ENCODE measurements around the gene GNA12.

DNA sequence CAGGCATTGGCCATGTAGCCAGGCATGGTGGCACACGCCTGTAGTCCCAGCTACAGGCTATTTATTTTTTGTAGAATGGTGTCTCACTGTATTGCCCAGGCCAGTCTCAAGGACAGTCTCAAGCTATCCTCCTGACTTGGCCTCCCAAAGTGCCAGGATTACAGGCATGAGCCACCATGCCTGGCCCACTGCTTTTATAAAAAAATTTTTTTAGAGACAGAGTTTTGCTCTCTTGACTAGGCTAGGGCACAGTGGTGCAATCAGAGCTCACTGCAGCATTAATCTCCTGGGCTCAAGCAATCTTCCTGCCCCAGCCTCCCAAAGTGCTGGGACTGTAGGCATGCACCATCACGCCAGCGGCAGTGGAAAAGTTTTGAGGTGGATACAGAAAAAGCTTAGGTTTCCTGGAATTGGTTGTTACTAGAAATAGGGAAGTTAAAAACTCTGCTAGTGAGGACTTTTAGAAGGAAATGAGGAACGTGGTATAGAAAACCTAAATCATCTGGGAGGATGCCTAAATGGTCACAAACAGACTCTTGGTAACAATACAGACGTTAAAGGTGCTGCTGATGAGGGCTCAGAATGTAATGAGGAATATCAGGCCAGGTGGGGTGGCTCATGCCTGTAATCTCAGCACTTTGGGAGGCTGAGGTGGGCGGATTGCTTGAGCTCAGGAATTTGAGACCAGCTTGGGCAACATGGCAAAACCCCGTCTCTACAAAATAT lies 10.9 kb upstream of the SNX8 start:
- PRO-cap = no peak
- RRBS, 2 experiments = no CpG with 5 or more reads among the region's 7 CpGs

- PRO-cap = no peak
- RRBS, 2 experiments = no CpG with 5 or more reads among the region's 8 CpGs
These were observed 17.1 kb upstream of the GRIFIN start for GRCh38 chr7:2493244-2493759.

- PRO-cap = no peak
- RRBS, 2 experiments = no CpG with 5 or more reads among the region's 3 CpGs
These were observed 17.5 kb upstream of the GRIFIN start for GRCh38 chr7:2493760-2494039.

DNA sequence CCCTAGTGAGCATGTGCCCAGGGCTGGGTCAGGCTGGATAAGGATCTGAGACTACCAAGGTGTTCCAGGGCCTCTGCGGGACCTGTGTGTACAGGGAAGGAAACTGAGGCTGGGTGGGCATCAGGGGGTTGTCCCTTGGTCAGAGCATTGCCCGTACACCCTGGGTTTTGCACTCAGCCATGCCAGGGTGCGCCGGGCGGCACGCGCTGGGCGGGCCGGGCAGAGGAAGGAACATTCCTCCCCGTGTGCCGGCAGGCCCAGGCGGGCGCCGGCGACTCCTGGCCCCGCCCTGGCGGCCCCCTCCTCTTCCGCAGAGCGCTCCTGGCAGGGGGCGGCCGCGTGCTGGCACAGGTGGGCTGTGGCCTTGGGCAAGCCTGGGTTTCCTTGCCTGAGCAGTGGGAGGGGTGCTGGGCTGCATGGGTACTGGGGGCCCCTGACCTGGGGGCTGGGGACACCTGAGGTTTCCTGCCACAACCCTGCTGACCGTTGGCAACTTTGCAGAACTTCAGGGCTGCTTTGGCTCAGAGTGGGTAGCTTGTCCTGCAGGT lies 3.9 kb downstream of the LFNG start:
- PRO-cap = no peak
- RRBS, 2 experiments = no CpG with 5 or more reads among the region's 23 CpGs

DNA sequence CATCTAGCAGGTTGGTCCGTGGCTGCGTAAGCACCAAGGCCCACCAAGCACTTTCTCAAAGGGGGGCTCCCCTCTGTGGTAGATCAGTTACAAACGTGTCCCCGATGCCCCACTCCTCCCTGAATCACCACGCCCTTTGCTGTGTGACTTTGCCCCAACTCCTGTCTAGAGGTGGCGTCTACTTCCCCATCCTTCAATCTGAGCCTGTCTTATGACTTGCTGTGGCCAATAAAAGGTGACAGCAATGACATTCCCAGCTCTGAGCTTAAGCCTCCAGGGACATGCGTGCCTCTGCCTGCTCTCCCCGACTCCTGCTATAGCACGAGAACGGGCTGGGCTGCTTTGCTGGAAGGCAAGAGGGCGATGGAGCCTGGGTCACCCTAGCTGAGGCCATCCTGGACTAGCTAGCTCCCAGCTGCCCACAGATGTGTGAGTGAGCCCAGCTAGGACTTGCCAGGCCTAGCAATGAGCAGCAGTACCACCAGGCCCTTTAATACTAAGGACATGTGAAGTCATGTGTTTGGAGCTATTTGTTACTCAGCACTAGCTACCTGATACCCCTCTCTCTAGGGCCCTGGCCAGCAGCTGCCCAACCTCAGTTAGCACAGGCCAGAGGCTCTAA lies 12.8 kb downstream of the LFNG start:
- PRO-cap = no peak
- RRBS, 2 experiments = no CpG with 5 or more reads among the region's 11 CpGs

DNA sequence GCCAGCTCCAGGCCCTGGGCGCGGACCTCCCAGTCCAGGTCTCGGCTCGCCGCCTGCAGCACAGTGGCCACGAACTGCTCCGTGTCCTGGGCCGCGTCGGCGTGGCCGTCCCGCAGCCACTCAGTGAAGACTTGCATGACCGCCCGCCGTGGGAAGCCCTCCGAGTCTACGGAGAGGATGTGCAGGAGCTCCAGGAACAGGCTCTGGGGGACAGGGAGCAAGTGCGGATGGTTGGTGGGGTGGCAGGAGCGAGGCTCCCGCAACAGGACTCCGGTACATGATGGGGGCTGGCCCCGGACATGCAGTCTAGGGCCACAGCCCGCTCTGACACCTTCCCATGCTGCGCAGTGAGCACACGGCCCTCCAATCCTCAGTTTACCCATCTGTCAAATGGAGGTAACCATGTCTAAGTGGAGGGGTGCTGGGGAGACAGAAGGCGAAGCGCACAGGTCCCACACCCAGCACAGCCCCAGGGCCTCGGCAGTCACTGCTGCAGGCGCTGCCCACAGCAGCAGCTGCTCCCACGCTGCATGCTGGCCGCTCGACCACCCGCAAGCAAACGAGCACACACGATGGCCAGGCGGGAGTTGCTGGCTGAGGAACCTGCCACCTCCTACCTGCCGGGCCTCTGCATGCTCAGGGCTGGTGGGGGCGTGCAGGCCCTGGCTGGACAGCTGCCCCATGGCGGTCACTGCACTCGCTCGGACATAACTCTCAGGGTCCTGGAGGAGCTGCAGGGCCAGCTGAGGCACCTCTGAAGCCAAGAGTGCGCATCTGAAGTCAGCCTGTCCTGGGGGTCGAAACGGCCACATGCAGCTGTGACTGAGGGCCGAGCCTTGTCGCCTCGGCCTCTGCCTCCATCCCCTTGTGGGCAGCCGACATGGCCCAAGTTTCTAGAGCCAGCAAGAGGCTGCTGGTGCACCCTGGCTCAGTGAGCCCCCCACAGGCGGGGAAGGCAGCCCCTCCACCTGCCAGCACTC lies 16.5 kb downstream of the BRAT1 start:
- PRO-cap = no peak
- RRBS, 2 experiments = no CpG with 5 or more reads among the region's 50 CpGs

GRCh38 chr7:2633819-2634903 lies 2.4 kb downstream of the TTYH3 start:
- PRO-cap = no peak
- RRBS, 2 experiments = 21 to 32% methylated on average over 4 of the region's 31 CpGs

- PRO-cap = no peak
- RRBS, 2 experiments = 69 to 84% methylated on average over 7 of the region's 37 CpGs
These were observed 9.8 kb downstream of the TTYH3 start for GRCh38 chr7:2641344-2642165.

DNA sequence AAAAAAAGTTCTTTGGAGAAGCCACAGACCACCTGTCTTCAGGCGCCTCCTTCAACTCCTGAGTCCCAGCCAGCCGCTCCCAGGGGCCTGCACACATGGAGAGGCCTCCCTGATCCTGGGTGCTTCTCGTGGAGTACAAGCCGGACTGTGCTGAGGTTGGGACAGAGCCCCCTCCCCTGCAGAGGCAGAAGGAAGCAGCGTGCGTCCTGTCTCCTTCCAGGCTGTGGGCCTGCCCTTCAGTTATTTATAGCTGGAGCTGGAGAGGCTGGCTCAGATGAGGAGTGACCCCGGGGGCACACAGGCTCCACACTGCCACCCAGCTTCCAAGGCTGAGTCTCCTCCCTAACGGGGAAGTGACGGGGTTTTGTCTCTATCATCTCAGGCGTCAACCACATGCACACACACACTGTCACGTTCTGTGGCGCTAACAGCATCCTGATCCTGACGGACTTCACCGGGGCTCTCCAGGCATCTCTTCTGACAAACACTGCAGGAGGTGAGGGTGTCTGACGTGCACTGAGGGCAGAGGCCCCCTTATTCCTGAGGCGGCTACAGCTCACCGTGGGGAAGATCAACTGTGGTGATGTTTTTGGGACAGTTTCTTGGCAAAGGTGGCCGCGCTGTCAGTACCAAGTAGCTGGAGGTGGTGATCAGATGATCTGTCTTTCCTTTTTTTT lies 25.4 kb downstream of the AMZ1 start:
- PRO-cap = no peak
- RRBS, 2 experiments = no CpG with 5 or more reads among the region's 19 CpGs

GRCh38 chr7:2738216-2738715 lies 50.3 kb downstream of the AMZ1 start:
- PRO-cap = no peak
- RRBS, 2 experiments = no CpG with 5 or more reads among the region's 12 CpGs

DNA sequence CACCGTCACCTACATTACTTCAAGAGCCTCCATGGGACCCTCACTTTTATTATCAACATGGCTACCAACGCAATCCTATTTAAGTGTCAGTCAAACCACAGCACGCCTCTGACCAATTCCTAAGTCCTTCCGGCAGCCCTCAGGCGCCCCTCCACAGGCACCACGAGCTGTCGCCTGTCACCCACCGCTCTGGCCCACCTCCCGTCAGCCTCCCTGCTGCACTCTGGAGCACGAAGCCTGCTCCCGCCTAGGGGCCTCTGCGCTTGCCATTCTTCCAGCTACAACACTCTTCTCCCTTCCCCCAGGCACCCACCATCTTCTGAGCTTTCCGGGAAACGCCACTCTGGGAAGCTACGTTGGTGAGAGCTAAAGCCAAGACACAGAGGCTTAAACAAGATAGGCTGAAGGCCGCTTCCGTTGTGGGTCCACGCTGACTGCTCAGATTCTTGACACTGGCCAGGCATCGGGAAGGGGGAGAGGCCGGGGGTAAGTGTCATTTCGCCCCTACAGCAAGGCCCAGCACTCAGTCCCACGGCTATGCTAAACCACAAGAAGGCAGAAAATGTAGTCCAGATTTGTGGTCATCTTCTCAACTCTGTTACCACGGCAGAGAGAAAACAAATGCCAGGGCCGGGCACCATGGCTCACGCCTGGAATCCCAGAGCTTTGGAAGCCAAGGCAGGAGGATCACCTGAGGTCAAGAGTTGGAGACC lies 56.7 kb downstream of the GNA12 start:
- PRO-cap = no peak
- RRBS, 2 experiments = no CpG with 5 or more reads among the region's 25 CpGs

- PRO-cap = no peak
- RRBS, 2 experiments = no CpG with 5 or more reads among the region's 16 CpGs
These were observed 47.7 kb downstream of the GNA12 start for GRCh38 chr7:2796144-2797161.

DNA sequence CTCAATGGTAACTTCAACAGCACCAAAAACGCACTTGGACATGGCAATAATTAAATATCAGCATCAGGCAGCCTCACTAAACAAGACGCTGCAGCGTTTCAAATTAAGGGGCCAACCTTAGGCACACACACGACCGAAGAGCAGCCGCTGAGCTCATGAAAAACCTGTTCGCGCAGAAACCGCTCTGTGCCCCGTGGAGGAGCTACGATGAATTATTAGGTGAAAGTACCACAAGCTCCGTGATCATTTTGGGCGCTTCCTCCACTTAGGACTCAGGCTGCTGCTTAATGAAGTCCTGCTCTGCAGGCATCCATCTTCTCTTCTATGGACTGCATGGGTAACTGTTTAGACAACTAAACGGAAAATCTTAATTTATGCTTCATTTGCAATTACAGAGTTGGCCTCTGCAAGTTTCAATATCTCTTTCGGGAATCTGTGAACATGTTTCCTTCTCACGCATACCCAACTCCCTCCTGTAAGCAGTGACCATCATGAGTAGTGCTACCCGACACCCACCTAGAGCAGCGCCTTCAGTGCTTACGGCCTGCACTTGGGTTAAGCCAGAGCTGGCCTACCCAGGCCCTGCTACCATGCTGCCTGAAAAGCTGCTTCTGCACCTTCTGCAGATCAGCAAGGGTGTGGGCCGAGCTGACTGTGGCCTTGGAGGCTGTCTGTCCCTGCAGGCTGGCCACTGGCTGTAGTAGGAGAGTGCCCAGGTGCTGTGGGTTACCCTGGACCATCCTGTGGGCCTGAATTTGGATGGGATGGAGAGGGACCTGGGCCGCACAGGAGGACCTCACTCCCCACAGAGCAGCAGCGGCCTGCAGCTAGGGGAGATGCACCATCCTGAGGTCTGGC lies 36.1 kb downstream of the GNA12 start:
- PRO-cap = bidirectional peak, plus-strand start at position 124 of the sequence, minus-strand start outside the sequence; bidirectional peak, plus-strand start at position 563 of the sequence, minus-strand start at position 326 of the sequence
- RRBS, 2 experiments = no CpG with 5 or more reads among the region's 22 CpGs

DNA sequence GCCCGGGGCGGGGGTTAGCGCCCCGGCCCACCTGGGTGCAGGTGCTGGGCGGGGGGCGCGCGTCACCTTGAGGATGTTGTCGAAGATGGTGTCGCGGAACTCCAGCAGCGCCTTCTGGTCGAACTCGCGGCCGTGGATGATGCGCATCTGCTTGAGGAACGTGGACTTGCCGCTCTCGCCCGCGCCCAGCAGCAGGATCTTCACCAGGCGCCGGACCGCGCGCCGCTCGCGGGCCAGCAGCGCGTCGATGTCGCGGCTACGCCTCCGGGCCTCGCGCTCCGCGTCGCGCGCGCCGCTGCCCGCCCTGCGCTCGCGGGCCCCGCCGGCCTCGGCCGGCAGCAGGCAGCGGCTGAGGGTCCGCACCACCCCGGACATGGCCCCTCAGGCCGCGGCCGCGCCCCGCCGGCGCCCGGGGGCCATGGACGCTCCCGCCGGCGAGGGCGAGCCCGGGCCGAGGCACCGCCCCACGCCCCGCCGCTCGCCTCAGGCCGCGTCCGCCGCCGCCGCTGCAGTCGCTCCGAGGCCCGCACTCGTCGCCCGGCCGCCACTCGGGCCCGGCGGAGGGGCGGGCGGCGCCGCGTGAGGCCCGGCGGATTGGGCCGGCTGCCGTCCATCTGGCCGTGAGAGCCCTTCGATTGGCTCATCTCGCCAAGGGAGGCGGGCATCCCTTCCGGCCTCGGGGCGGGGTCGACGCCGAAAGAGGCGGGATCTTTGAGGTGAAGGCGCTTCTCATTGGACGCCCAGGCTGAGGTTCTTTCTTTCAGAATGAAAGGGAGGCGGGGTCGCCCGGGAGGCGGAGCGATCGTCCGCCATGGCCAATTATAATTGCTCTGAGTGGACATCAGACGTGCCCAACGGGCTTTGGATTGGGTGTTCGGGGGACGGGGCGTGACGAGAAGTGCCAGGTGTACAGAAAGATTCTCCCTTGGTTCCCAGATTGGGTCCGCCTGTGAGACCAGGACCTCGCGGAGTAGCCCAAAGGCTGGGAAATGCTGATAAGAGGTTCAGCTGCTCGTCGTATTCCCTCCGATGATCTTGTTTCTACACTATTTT lies at the start of gene GNA12:
Gene GNA12, minus strand, starts transcription at position 522 of the 1,053 bp plus-strand sequence.
- PRO-cap = bidirectional peak, plus-strand start at position 194 of the sequence, minus-strand start at position 116 of the sequence; bidirectional peak, plus-strand start at position 222 of the sequence, minus-strand start at position 252 of the sequence; bidirectional peak, plus-strand start at position 935 of the sequence, minus-strand start at position 506 of the sequence
- RRBS, 2 experiments = under 1 to 1% methylated on average over 59 to 60 of the region's 134 CpGs

DNA sequence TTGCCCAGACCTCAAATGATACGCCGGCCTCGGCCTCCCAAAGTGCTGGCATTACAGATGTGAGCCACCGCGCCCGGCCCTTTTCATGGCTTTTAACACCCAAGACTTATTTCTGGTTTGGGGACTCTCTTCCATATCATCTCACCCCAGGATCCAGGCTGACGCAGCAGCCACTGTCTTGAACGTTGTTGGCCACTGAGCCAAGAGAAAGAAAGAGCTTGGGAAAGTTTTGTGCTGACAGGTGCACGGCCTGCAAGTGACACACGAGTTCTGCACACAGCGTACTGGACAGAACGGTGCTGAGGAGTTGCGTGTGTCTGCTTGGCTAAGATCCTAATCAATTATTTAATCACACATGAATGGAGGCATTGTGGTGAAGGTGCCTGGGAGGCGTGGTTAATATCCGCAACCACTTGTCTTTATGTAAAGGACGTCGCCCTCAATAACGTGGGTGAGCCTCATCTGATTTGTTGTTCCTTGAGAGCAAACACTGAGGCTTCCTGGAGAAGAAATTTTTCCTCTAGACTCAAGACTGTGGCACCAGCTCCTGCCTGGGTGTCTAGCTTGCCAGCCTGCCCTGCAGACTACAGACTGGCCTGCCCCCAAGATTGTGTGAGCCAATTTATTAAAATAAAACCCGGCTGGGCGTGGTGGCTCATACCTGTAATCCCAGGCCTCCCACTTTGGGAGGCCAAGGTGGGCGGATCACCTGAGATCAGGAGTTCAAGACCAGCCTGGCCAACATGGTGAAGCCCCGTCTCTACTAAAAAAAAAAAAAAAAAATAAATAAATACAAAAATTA lies 16.6 kb upstream of the GNA12 start:
- PRO-cap = no peak
- RRBS, 2 experiments = no CpG with 5 or more reads among the region's 22 CpGs

GRCh38 chr7:2998756-2999140 lies 44.9 kb downstream of the CARD11 start:
- PRO-cap = no peak
- RRBS, 2 experiments = no CpG with 5 or more reads among the region's 10 CpGs

DNA sequence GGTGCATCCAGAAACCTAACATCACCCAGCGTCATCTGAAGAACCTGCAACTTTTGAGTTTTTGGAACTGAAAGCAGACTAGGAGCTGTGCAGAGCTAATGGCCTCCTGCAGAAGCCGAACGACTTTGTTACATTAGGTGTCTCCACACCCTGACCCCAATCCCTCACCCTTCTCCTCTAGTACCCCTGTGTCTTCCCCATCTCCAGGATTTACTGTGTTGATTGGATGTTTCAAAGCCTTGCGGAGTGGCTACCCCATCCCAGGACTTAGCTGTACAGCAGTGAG lies 60.5 kb upstream of the CARD11 start:
- PRO-cap = no peak
- RRBS, 2 experiments = no CpG with 5 or more reads among the region's 4 CpGs

DNA sequence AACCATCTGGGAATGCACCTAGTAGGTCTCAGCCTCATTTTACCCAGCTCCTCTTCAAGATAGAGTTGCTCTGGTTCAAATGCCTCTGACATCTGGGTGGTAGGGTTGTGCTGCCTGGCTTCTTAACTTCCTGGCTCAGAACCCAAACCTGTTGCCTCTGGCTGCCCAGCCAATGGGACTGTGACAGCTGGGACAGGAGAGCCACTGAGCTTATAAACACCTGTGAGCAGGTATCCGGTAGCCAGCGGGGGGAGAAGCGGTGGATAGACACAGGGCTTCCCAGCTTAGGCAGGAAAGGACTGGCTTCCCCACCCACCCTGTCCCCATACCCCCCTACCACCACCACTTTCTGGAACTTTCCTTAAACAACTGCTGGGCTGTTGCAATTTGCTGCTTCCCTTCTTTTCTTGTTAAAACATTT lies 115.8 kb upstream of the CARD11 start:
- PRO-cap = no peak
- RRBS, 2 experiments = no CpG with 5 or more reads among the region's 3 CpGs

DNA sequence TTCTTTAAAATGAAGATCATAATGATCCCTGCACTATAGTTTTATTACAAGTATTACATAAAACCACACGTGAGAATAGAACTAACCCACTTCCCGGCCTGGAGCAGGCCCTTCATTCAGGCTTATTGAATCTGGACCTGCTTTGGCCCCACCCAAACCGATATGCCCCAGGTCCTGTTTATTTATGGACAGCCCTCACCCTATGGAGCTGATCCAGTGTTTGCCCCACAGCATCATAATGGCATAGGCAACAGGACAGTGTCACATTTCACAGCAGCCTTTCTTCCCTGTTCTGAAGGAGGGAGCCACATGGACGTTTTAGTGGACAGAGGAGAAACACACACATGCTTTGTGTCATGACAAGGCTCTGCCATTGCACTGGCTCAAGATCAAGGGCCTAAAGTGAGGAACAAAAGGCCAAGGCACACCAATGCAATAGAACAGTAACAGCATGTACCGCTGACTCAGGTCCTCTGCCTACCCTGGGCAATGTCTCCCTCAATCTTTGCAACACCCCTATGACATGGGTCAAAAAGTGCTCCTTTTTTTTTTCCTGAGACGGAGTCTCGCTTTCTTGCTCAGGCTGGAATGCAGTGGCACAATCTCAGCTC lies 57.9 kb upstream of the SDK1 start:
- PRO-cap = no peak
- RRBS, 2 experiments = no CpG with 5 or more reads among the region's 7 CpGs

DNA sequence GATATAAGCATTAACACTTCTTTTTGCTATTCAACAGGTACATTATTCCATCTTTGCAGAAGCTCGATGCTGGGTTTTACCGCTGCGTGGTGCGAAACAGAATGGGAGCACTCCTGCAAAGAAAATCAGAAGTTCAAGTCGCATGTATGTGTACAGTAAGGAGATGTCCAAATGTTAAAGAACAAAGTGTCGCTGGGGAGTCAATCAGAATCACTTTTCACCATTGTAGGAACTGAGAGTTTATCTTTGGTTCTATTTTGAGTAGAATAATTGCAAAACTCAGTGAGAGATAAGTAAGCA lies 337.9 kb downstream of the SDK1 start:
- PRO-cap = no peak
- RRBS, 2 experiments = no CpG with 5 or more reads among the region's 6 CpGs